Heart left ventricle (tissue), 7 donors: ENCODE results near the gene DPP6.

DNA sequence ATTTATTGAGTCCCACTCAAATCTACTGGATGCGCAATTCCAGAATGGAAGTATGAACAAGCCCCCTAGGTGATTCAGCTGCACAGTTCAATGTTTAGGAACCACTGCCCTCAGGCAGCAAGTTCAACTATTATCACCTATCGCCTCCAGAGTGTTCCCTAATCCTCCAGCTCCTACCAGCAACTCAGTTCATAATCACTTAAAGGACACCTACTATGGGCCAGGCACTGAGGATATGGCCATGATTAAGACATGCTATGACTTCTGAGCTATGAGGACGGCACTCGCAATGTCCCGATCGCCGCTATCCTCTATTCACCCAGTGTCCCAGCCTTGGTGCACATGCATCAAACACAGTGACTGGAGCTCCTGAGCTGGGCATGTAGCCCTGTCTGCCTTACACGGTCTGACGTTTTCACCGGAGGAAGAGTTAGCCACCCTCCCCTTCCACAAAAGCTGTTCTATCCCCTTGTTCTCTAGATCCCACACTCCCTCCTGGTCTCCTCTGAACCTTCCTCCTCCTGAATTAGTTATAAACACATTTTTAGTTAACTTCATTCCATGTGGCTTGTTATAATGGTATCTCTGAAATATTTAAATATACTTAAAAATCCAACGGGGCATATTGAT, 22.3 kb downstream of the RHEB start:
- PRO-cap, 6 experiments, result no peak in any of the 6 experiments
- RAMPAGE, long total RNA, 2 experiments, result no peak in any of the 2 experiments
- RRBS, result no CpG with 5 or more reads among the region's 11 CpGs

DNA sequence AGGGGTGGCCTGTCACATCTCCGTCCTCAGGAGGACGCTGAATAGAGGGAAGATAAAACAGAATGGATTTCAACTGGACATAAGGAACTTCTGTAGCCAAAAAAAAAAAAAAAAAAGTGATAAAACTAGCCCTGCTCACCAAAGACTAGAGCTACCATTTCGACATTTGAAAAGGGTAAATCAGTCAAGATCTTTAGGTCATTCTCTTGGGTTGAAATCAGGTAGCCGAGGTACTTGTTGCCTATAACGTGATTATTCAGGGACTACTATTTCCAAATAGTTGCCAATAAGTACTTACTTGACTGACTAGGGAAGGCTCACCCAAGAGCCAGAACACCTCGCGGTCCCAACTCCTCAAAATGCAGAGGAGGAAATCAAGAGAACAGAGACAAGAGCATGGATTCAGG, 2.1 kb downstream of the RHEB start:
- PRO-cap, 6 experiments, result no peak in any of the 6 experiments
- RAMPAGE, long total RNA, 2 experiments, result no peak in any of the 2 experiments
- RRBS, result no CpG with 5 or more reads among the region's 7 CpGs

- PRO-cap, 6 experiments, result no peak in any of the 6 experiments
- RAMPAGE, long total RNA, 2 experiments, result no peak in any of the 2 experiments
- RRBS, result no CpG with 5 or more reads among the region's 1 CpG
These were observed 76.2 kb upstream of the RHEB start for GRCh38 chr7:151595899-151596332.

- PRO-cap, 6 experiments, result peak in 1 of 6 experiments; most common plus-strand start chr7:151651888 (in 1)
- RAMPAGE, long total RNA, 2 experiments, result no peak in any of the 2 experiments
- RRBS, result no CpG with 5 or more reads among the region's 8 CpGs
These were observed 131.8 kb upstream of the RHEB start for GRCh38 chr7:151651493-151651947.

DNA sequence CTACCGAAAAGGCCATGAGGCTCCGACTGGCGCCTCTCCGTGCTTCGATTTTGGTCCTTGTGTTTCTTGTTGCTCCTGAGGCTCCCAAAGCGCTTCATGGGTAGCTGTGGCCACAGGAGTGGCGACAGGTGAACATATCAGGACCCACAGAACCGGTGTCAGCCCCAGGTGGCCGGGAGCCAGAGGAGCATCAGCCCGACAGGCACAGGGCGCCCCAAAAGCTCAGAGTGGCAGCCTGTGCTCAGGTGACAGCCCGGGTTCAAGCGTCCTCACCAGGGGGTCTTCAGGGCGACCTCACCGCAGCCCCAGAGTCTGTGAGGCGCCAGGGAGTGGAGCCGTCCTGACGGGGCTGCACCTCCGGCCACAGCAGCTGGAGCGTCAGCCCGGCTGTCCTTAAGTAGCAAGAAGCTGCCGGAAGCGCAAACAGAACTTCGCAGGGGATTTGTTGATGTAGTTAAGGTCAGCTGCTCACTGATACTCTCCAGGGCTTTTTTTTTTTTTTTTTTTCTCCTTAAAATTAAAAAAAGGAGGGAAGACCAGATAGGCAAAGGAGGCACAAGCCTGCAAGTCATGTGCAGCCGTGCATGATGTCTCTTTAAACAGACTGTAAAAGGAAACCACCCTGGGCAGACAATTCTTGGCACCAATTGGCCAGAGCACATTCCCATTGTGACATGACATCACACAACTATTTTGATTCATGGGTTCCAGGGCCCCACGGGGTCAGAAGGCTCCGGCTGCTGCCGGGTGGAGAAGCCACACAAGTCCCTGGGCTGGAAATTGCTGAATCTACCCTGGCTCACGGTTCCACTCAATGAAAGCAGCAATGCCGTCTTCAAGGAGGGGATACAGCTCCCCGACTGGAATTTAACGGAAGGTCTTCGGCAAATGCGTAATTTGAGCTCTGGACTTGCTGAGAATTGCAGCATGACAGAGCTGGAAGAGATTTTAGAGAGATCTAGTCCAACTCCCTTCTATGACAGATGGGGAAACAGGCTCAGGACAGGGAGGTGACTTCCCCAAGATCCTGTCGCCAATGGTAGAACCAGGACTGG, 140.7 kb downstream of the PRKAG2 start:
- PRO-cap, 6 experiments, result peak in 6 of 6 experiments; most common plus-strand start position 726 of the sequence (in 6); most common minus-strand start position 368 of the sequence (in 6)
- RAMPAGE, long total RNA, 2 experiments, result start-site peak on the minus strand in 2 of 2 experiments, centred at positions 356 to 595 of the sequence, 40 to 177 reads per replicate
- RRBS, result 3% methylated on average over 7 of the region's 35 CpGs

DNA sequence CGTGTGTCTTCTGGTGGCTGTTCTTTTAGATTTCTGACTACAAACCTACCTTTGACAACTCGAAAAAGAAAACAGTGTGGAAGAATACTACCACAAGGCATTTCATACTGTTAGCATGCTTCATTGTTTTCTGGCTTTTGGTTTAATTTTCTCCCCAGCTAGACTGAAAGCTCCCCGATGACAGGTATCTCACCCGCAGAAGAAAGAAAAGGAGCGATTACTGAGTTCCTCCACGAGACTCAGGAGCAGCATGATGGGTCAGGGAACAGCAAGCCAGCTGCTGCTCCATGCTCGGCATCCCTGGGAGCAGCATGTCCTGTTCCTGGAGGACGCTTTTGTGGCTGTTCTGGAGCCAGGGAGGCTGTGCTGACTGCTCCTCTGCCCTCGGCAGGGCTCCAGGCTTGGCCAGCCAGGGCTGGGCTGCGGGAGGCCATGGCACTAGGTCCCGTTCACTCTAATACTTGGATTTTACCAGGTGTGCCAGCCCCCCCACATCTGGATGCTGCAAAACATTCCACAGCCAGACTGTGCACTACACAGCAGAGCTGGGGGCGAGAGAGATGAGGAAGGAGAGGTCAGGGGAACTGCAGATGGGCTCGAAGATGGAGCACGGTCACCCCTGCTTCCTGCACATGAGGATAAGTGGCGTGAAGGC, 133.3 kb downstream of the PRKAG2 start:
- PRO-cap, 6 experiments, result peak in 1 of 6 experiments; most common minus-strand start position 339 of the sequence (in 1)
- RAMPAGE, long total RNA, 2 experiments, result no peak in any of the 2 experiments
- RRBS, result no CpG with 5 or more reads among the region's 15 CpGs

GRCh38 chr7:151778401-151779205, 98.3 kb downstream of the PRKAG2 start:
- PRO-cap, 6 experiments, result no peak in any of the 6 experiments
- RAMPAGE, long total RNA, 2 experiments, result no peak in any of the 2 experiments
- RRBS, result no CpG with 5 or more reads among the region's 5 CpGs

- PRO-cap, 6 experiments, result peak in 1 of 6 experiments; most common plus-strand start chr7:151851468 (in 1)
- RAMPAGE, long total RNA, 2 experiments, result no peak in any of the 2 experiments
- RRBS, result no CpG with 5 or more reads among the region's 27 CpGs
These were observed 25.9 kb downstream of the PRKAG2 start for GRCh38 chr7:151850820-151851708.

DNA sequence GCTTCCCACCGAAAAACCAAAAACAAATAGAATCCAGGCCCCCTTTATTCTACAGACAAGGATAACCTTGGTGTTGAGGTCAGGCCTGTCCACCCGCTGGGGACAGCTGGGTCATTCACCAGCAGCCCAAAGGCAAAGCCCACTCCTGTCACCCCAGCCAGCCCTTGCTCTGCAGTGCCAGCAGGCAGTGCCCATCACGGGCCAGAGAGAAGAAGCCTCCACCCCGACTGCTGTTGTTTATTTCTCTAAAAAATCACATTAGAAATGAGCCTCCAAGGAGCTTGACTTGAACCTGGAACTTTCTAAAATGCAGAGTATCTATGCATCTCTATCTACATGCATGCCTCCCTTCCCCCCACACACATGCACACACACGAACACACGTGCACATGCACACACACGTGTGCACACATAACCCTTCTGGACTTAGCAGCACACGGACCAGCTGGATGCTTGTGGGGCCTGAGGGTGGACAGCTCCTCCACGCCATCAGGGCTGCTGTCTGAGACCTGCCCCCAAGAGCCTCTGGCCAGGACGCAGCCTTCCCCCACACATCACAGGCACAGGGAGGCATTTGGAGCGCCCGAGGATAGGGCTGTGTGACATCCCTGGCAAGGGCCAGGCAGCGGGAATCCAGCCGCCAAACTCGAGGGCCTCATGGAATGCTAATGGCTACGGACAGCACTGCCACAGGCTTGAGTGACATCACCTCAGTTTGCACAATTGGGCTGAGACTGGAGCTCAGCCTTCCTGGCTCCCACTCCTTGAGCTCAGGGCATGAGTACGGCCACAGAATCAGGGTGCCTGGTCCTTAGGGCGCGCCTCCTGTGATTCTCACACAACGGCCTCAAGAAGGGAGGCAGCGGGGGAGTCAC, 22.7 kb downstream of the PRKAG2 start:
- PRO-cap, 6 experiments, result no peak in any of the 6 experiments
- RAMPAGE, long total RNA, 2 experiments, result no peak in any of the 2 experiments
- RRBS, result no CpG with 5 or more reads among the region's 21 CpGs

DNA sequence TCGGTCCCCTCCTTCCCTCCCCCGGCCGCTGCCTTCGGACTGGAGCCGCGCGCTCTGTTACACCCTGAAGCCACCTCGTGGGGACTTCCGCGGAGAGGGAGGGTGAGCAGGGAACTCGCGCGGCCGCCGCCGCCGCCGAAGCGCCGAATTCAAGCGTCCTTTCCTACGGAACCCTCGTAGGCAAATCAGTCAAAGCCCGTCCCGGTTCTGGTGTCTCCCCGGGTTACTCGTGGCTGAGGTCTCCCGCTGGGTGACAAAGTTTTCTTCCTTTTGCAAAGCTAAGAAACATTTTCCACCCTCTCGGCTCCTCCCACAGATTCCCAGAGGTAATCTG, 286 bp downstream of the PRKAG2 start:
- PRO-cap, 6 experiments, result peak in 6 of 6 experiments; most common plus-strand start position 84 of the sequence (in 3); most common minus-strand start position 87 of the sequence (in 4)
- RAMPAGE, long total RNA, 2 experiments, result no peak in any of the 2 experiments
- RRBS, result 2% methylated on average over 2 of the region's 29 CpGs

GRCh38 chr7:151925353-151926515, 30.5 kb upstream of the GALNTL5 start:
- PRO-cap, 6 experiments, result peak in 1 of 6 experiments; most common minus-strand start chr7:151925902 (in 1)
- RAMPAGE, long total RNA, 2 experiments, result no peak in any of the 2 experiments
- RRBS, result no CpG with 5 or more reads among the region's 26 CpGs

GRCh38 chr7:152031830-152032480, 6.5 kb downstream of the GALNT11 start:
- PRO-cap, 6 experiments, result no peak in any of the 6 experiments
- RAMPAGE, long total RNA, 2 experiments, result no peak in any of the 2 experiments
- RRBS, result no CpG with 5 or more reads among the region's 4 CpGs

DNA sequence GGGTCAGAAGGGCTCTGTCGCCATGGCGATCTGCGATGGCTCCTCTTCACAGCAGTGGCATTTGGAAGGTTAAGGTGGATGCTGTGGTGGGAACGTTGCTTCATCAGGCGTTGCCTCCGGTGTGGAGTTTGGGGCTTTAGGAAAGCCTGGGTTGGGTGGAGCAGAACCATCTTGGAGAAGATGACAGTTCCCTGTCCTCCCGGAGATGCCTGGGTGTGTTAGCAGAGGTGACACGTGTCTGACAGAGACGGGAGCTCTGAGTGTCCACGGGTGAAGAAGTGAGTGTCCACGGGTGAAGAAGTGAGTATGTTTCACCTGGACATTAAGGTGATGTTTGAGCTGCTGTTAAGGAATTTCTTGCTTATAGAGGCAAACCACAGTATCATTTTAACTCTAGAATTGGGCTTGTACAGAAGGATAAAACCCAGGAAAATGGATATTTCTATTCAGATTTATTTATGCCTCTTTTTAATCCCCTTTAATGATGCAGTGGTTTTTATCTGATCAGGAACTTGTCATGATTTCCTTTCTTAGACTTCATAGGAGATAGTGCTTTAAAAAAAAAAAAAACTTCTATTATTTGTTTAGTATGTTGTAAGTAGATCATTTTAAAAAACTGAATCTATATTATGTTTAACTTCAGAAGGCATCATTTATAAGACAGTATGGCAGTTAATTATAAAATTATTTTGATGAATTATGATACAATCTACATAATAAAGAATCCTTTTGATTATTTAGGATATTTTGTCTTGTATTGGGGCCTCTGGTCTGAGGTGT, 96.3 kb downstream of the GALNT11 start:
- PRO-cap, 6 experiments, result no peak in any of the 6 experiments
- RAMPAGE, long total RNA, 2 experiments, result no peak in any of the 2 experiments
- RRBS, result 97% methylated on average over 2 of the region's 11 CpGs

DNA sequence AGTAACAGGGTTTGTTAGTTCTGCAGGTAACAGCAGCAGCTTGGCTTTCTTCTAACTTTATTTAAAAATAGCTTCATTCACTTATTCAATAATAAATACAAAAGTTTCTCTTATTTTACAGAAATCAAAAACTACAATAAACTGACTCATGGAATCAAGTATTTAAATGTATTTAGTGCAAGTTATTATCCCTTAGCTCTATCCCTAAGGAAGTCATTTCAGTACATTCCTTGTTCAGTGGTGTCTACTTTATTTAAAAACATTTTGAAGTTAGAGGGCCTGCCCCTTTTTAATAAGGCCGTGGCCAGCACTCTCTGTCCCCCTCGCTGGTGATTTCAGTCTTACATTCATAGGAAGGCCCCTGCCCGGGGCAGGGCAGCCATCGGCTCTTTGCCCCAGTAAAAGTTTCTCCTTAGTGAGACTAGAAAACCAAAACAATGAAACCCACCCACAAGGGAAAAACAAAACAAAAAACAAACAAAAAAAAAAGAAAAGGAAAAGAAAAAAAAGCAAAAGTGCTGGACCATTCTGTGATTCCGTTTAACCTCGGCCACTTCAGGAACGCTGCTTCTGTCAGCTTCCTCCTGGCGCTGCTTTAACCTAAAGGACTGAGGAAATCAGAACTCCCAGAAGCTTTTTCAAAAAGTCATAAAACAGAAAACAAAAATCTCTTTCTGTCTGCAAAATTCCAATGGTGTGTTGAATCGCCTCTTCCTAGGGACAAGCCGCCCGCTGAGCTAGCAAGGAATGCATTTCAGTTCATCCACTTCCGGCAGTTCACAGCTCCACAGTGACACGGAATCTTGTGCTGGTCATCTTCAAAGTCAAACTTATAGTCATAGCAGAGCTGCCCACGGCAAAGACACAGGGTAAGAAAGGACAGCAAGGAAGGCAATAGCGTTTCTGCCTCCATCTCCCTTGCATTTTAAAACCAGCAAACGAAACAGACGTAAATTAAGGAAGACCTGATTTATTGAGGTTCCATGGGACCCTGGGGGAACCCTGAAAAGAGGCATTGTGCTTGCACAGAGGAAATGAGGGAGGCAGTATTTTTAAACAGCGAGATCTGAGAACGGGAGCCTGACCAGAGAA, 111.0 kb downstream of the GALNT11 start:
- PRO-cap, 6 experiments, result no peak in any of the 6 experiments
- RAMPAGE, long total RNA, 2 experiments, result no peak in any of the 2 experiments
- RRBS, result no CpG with 5 or more reads among the region's 19 CpGs

- PRO-cap, 6 experiments, result no peak in any of the 6 experiments
- RAMPAGE, long total RNA, 2 experiments, result no peak in any of the 2 experiments
- RRBS, result no CpG with 5 or more reads among the region's 21 CpGs
These were observed 92.3 kb downstream of the ACTR3B start for GRCh38 chr7:152851792-152852404.

DNA sequence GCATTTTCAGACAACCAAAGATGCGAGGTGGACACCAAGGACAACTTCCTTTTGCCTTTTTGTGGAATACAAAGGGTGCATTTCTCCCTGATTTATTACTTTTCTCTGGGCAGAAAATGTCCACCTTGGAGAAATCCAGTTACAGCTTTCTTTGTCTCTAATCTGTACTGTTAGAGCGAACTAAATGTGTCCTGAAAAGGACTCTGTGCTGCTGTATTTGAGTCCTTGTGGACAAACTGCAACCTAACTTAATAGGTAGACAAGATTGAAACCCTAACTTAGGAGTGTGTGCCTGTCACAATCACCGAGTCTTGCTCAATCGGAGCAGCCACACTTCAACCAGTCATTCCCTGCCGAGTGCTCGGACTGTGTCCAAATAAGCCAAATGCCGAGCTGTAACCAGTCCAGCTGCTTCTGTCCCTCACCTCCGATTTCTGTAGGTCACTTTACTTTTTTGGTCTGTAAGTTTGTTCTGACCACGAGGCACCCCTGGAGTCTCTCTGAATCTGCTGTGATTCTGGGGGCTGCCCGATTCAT, 139.8 kb downstream of the ACTR3B start:
- PRO-cap, 6 experiments, result peak in 1 of 6 experiments; most common plus-strand start position 375 of the sequence (in 1); most common minus-strand start position 240 of the sequence (in 1)
- RAMPAGE, long total RNA, 2 experiments, result no peak in any of the 2 experiments
- RRBS, result no CpG with 5 or more reads among the region's 10 CpGs

DNA sequence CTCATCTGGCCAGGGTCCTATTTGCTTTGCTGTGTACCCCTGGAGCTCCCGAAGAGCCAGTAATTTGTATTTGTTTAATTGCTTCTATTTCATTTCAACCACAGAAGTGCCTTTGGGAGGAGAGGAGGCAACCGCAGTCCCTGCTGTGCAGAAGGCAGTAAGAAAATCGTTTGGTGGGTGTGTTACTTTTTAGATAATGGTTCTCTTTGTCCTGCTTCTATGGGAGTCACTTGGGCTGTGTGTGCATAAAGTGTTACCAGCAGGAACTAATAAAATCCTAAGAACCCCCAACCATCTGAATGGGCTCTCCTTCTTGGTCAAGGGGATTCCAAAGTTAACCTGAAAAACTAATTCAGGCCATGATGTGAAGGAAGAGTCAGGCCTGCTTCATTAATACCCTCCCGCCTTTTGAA, 173.5 kb downstream of the ACTR3B start:
- PRO-cap, 6 experiments, result no peak in any of the 6 experiments
- RAMPAGE, long total RNA, 2 experiments, result no peak in any of the 2 experiments
- RRBS, result no CpG with 5 or more reads among the region's 4 CpGs

GRCh38 chr7:154051942-154052822, at the start of gene DPP6:
DPP6 (plus strand) TSS chr7:154052398.
- PRO-cap, 6 experiments, result no peak in any of the 6 experiments
- RAMPAGE, long total RNA, 2 experiments, result no peak in any of the 2 experiments
- RRBS, result 2% methylated on average over 12 of the region's 73 CpGs

DNA sequence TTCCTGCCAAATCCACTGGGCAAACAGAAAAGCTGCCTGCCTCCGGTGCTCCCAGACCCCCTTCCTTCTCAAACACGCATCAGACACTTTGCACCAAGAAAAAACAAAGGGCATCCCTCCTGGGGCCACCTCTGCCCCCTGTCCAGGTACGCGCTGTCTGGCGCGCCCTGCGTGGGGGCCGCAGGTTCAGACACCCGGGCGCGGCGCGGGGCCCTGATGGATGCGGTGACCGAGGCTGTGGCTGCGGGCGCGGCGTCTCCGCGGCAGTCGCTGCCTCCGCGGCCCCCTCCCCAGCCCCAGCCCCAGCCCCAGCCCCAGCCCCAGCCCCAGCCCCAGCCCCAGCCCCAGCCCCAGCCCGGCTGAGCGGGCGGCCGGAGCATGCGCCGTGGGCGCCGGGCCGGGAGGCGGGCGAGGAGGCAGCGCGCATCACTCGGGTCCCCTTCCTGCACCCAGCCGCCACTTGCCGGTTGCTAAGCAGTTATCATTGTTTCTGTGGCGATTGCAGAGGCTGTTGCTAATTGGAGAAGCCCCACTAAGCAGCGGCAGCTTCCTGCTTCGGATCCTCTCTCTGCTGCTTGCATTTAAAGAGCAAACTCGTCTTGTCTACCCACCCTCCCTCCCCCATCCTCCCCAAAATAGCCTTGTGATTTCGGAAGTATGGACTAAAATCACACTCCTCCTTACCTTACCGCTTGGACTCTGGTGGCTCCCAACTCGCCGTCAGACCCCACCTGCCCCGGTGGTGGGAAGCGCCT, 252.7 kb downstream of the DPP6 start:
- PRO-cap, 6 experiments, result no peak in any of the 6 experiments
- RAMPAGE, long total RNA, 2 experiments, result no peak in any of the 2 experiments
- RRBS, result under 1% methylated on average over 8 of the region's 50 CpGs

GRCh38 chr7:154927862-154928348, 75.0 kb downstream of the PAXIP1 start:
- PRO-cap, 6 experiments, result peak in 6 of 6 experiments; most common minus-strand start chr7:154928315 (in 5)
- RAMPAGE, long total RNA, 2 experiments, result no peak in any of the 2 experiments
- RRBS, result no CpG with 5 or more reads among the region's 3 CpGs